GM12891 (cell line): ENCODE measurements around the genes DPY19L2 and RXYLT1.

DNA sequence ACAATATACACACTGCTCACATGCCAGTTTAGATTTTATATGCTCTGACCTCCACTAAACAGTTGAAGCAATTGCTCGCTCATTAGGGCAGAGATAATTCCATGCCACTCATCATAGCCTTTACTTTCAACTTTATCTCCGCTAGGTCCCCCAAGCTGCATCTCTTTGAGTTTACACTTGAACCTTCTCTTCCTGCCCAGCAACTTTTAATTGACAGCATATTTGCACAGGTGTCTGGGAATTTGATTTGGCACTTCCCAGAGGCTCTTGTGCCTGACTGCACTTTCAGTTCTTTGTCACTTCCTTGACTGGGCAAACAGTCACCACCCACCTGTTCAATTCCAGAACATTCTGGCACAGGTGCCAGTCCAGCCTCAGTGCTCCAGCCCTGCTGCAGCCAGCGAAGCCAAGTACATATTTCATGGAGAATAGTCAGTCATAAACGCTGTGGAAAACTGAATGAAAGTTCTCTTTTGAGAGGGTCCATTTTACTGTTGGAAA, 110.1 kb upstream of the LRIG3 start:
- RRBS, result no CpG with 5 or more reads among the region's 4 CpGs

DNA sequence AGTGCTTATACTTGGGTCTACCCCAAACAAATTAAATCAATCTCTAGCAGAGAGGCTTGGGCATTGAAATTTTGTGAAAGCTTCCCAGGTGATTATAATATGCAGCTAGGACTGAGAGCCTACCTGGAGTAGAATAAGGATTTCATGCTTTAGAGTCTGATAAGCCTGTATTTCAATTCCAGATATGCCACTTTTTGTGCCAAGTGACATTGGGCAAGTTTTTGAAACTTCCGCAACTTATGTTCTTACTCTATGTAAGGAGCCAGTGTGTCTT, 159.8 kb upstream of the LRIG3 start:
- RRBS, result no CpG with 5 or more reads among the region's 1 CpG

GRCh38 chr12:59328277-59328836, 267.5 kb upstream of the SLC16A7 start:
- RRBS, result no CpG with 5 or more reads among the region's 16 CpGs

GRCh38 chr12:62512316-62512962, 45.8 kb downstream of the MON2 start:
- RRBS, result no CpG with 5 or more reads among the region's 9 CpGs

GRCh38 chr12:62560508-62560843, 93.8 kb downstream of the MON2 start:
- RRBS, result no CpG with 5 or more reads among the region's 1 CpG

DNA sequence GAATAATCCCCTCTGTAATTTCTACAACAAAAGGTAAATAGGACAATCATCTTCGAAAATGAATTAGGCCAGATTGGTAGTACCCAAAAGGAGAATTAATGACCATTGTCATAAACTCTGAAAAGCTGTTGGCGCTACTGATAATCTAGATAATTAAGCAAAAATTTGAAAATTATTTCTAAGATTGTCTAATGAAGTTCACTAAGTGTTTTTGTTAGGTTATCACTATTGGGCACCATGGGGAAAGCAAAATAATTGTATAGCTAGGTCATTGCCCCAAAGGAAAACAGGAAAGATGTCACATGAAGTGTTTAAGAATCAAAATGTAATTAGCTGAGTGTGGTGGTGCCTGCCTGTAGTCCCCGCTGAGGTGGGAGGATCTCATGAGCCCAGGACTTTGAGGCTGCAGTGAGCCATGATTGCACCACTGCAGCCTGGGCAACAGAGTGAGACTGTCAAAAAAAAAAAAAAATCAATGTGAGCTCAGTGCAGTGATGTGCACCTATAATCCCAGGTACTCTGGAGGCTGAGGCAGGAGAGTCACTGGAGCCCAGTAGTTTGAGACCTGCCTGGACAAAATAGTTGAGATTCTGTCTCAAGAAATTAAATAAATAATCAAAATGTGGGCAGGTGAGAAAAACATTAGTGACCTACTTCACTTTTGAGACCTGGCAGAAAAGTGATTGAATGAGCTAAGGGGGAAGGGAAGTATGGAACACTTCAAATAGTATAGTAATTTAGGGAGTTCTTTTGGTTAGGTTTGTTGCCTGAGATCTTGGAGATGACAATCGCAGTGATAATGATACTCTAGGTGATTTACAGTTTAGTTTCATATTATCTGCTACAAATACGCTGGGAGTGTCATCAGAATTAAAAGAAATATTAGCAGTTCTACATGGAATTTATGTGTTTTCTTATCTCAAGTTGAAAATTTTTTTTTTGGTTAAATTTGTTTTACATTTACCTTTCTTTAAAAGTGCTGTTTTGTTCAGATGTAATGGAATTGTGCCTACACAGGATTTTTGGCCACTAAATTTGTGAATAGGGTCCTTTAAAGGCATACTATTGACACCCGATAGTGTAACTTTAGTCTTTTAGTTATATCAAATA, 140.1 kb downstream of the MON2 start:
- RRBS, result no CpG with 5 or more reads among the region's 6 CpGs

DNA sequence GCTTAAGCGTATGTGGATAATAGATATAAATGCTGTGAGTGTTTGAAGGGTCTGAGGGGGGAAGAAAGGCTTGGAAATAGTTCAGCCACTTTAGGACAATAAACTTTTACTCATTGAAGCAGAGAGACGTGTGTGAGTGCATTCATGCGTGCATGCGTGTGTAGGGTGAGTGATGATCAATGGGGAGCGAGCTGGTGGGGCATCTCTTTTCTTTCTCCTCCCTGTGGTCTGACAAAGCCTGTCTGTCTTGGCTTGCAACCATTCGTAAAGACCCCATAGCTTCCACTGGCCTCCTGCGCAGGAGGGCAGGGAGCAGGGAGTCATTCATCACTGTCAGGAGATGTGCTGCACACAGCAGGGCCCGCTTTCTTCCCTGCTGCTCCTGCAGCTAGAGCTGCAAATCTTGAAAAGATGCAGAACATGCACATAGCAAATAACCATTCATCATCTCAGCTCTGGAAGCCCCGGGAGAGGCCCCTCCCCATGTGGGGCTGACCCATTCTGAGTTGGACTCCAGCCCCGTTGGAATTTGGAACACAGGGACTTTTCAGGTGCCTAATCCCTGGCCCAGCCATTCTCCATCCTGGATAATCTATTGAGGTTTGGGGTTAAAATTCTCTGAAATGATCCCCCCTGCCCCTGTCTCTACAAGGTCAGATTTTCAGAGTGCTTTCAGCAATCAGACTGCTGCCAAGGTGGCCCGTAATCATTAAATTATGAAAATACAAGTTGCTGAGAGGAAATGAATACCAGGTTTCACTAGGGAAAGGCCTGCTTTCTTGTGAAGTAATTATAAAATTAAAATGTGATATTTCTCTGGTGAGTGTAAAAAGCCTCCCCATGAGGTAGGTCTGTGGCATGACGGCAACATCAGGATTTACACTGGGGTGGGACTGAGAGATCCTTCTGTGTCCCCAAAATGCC, 223.1 kb downstream of the PPM1H start:
- RRBS, result no CpG with 5 or more reads among the region's 12 CpGs

- RRBS, result no CpG with 5 or more reads among the region's 9 CpGs
These were observed 117.2 kb downstream of the PPM1H start for GRCh38 chr12:62817514-62818406.

- RRBS, result no CpG with 5 or more reads among the region's 3 CpGs
These were observed 34.1 kb downstream of the PPM1H start for GRCh38 chr12:62900918-62901245.

GRCh38 chr12:63150054-63150714, 817 bp downstream of the AVPR1A start:
- RRBS, result no CpG with 5 or more reads among the region's 65 CpGs

- RRBS, result 3% methylated on average over 17 of the region's 64 CpGs
These were observed at the start of gene DPY19L2 for GRCh38 chr12:63667831-63668865. TSS of gene DPY19L2 (minus strand) at chr12:63668493.

GRCh38 chr12:63779506-63780632, at the start of gene RXYLT1:
TSS of gene RXYLT1 (plus strand) at chr12:63779909.
- RRBS, result 1% methylated on average over 32 of the region's 88 CpGs

DNA sequence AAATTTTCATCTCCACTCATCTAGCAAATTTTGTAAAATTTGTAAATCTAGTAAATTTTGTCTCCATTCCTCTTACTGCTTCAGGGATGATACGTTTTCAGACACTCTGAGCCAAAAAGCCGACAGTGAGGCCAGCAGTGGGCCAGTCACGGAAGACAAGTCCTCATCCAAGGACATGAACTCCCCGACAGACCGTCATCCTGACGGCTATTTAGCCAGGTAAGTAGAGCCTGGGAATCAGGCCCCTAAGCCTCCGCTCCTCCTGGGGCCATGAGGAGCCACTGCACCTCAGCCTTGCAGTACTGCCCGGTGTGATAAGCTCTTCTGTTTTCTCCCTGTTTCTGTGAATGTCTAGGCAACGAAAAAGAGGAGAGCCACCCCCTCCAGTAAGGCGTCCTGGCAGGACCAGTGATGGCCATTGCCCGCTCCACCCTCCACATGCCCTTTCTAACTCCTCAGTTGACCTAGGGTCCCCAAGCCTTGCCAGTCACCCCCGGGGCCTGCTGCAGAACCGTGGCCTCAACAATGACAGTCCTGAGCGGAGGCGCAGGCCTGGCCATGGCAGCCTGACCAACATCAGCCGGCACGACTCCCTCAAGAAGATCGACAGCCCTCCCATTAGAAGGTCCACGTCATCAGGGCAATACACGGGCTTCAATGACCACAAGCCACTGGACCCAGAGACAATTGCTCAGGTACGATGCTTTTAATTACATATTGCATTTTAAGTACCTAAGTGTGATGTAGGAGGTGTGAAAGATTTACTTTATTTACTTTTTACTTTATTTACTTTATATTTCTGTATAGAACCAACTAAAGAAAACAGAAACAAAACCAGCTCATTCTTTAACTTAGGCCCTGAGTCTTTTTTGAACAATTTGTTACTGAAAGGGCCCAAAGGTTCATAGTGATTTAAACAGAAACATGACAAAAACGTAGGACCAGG, 94.3 kb downstream of the KICS2 start:
- RRBS, result 74% methylated on average over 3 of the region's 22 CpGs

- RRBS, result no CpG with 5 or more reads among the region's 10 CpGs
These were observed 59.1 kb downstream of the RASSF3 start for GRCh38 chr12:64669221-64670010.

- RRBS, result no CpG with 5 or more reads among the region's 16 CpGs
These were observed 69.1 kb downstream of the RASSF3 start for GRCh38 chr12:64679139-64680103.

DNA sequence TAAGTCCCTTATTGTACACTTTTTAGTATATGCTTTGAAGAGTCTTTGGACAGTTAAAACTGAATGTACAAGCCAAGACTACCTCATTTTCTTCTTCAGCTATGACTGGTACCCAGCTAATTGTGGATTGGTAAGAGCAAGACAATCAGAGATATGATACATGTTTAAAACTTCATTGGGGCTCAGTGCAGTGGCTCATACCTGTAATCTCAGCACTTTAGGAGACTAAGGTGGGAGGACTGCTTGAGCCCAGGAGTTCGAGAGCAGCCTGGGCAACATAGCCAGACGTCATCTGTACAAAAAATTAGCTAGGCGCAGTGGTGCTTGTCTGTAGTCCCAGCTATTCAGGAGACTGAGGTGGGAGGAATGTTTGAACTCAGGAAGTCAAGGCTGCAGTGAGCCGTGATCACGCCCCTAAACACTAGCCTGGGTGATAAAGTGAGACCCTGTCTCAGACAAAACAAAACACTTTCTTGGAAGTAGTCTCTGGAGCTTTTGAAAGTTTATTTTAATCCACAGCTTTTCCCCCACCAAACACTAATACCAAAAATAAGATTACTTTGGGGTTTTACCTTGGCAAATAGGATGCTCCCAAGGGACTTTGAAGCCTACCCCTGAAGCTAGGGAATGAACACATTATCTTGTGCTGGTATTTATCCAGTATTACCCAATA, 71.4 kb downstream of the RASSF3 start:
- RRBS, result no CpG with 5 or more reads among the region's 5 CpGs

DNA sequence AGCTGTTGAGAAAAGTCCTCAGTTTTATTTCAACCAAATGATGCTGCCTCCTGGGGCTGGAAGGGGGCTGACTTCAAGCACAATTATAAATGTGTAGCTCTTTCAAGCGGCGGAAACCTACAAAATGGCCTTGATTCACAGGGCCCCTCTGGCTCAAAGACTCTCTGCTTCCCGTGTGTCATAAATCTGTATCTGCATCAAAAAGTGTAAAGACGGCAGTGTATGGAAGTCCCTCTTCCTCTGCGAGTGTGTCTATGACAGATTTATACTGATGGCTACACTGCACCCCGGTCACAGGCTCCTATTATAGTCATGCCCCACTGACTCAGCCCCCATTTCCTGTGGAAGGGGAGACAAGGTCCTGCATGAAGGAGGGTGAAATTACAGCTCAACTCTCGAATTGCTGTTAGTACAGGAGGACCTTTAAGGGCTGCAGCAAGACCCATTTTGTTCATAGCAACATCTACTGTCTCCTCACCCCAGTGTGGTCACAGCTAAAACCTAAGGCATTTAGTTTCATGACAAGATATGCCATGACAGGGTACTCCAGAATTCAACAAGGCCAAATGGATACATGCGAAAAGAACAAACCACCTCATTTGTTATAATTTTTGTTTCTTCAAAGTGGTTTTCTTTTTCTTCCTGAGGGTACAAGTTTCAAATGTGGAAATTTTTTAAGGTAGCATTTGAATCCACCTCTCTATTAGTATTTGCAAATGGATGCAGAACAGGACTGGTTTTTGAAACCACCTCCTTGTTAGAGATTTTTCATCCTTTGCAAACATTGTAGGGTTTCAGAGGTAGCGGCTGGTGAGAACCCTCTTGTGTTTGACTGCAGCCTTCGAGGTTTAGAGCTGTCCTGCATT, 68.7 kb downstream of the HMGA2 start:
- RRBS, result no CpG with 5 or more reads among the region's 10 CpGs

- RRBS, result no CpG with 5 or more reads among the region's 1 CpG
These were observed 17.1 kb downstream of the TMBIM4 start for GRCh38 chr12:66152666-66153188.

DNA sequence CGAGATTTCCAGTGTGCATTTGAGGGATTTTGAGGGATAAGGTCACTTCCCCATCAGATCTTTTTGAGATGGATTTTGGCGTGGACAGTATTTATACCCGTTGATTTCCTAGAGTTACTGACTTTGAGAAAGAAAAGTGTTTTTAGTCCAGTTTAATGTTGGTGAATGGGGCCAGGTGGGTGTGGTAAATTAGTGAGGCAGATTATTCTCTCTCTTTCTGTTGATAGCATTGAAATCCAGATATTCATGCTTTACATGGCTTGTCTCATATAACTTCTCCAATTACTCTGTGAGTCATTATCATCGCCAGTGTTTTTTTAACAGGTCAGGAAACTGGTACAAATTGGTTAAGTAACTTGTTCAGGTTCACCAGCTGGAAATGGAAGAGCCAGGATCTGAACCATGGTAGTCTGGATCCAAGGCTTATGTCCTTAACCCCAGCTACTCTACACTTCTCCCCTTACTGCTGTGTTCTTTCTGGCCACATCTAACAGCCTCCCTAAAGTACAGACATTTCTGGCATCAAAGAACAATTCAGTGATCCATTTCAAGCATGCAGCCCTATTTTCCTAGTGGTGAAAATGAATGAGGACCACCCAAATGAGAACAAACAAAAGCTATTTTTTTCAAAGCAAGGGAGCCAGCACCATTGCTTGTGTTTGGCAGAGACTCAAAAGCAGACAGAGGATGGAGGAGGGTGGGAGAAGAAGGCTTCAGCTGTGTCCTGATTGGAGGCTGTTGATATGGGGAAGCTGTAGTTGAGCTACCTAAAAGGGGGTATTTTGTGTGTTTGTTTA, 1.6 kb downstream of the IRAK3 start:
- RRBS, result no CpG with 5 or more reads among the region's 4 CpGs

DNA sequence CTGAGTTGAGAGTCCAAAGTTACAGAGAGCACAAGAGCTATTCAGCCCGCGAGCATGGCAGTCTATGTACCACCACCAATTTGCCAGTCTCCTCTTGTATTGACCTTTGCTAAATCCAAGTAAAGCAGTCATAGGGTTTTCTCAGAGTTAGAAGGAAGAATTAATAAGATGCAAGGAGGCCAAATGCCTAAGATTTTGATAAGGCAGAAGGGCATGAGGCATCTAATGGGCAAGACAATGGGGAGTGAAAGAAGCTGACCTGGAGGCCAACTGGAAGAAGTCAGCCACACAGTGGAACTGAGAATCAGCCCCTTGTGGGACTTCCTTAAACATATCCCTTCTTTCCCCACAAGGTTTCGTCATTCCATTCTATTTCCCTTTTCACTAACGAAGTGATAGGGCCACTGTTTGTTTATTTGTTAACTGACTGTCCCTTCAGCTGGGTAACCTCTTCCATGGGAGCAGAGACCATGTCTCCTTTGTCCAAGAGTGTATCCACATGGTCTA, 86.1 kb downstream of the HELB start:
- RRBS, result no CpG with 5 or more reads among the region's 4 CpGs